Mucosa of descending colon (tissue), 1 donor: ENCODE measurements around the genes POLR2I, ZNF529 and ZNF607.

- PRO-cap: no peak
These were observed 11.5 kb upstream of the HCST start for GRCh38 chr19:35890720-35891429.

DNA sequence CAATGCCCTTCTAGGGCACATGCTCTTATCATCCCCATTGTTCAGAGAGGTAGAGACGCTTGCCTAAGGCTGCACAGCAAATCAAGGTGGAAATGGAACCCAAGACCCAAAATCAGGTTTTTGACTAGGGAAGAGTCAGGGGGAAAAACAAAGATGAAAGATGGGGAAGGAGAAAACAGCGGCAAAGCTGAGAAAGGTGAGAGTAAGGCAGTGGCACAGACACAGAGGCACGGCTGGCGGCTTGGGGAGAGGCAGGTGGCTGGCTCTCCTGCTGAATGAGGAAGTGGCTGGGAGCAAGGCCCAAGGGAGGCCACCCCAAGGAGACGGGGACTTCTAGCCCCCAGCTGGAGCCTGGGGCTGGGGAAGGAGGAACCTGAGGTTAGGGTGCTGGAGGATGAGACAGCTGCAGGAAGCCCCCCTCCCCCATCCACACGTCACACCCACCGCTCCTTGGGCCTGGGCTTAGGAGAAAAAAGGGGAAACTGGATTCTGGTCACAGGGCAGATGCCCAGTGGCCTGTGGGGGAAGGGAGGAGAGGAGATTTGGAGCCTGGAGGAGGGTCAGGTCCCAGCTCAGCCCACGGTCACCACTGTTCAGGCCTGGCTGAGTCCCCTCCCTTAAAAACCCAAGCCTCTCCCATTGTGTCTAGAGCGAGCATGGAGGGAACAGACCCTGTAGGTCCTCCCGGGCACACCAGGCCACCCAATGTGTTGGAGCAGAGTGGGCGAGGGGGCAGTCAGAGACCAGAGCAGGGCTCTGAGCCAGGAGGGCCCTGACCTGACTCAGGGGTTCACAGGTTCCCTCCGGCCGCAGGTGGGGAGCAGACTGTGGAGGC, 1.2 kb upstream of the TYROBP start:
- PRO-cap: bidirectional peak, plus-strand start at position 589 of the sequence, minus-strand start at position 277 of the sequence; unidirectional peak, plus-strand start at position 642 of the sequence

DNA sequence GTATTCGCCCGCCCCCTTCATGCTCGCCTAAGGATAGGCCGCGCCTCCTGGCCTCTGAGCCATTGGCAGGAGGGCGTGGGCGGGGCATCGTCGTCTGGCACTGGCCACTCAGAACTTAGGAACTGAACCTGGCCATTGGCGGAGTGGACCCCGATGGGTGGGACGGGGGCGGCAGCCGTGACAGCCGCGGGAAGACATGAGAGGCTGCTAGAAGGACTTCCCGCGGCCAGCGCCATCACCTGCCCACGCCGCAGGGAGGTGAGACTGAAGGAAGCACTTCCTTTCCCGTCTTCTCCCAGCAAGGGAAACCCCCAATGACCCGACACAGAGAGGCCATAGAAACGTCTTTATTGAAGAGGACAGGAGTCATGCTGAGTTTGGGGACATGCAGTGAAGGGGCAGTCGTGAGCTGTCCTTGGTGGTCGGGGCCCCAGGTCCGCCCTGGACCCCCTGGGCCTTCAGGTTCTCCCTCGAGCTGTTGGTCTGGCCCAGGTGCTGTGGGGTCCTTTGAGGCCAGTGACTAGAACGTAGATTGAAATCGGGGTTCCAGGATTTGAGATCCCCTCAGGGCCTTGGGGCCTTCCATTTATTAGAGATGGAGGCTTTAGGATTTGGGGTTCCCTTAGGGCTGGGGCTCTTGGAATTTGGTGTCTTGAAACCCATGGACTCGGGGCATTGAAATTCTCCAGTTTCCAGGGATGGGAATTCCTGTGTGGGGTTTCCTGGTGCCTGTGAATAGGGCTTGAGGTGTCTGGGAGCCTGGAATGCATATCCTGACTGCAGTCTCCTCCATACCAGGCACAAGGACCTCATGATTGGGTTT, 527 bp upstream of the ALKBH6 start:
- PRO-cap: bidirectional peak, plus-strand start at position 210 of the sequence, minus-strand start outside the sequence

DNA sequence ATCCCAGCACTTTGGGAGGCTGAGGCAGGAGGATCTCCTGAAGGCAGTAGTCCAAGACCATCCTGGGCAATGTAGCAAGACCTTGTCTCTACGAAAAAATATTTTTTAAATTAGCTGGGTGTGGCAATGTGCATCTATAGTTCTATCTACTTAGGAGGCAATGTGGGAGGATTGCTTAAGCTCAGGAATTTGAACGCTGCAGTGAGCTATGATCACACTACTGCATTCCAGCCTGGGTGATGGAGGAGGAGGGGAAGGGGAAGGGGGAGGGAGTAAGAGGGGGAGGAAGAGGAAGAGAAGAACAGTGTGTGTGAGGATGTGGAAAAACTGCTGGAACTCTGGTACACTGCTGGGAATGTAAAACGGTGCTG, 9.1 kb upstream of the CLIP3 start:
- PRO-cap: no peak

- PRO-cap: no peak
These were observed 10.6 kb upstream of the OVOL3 start for GRCh38 chr19:36100075-36100962.

DNA sequence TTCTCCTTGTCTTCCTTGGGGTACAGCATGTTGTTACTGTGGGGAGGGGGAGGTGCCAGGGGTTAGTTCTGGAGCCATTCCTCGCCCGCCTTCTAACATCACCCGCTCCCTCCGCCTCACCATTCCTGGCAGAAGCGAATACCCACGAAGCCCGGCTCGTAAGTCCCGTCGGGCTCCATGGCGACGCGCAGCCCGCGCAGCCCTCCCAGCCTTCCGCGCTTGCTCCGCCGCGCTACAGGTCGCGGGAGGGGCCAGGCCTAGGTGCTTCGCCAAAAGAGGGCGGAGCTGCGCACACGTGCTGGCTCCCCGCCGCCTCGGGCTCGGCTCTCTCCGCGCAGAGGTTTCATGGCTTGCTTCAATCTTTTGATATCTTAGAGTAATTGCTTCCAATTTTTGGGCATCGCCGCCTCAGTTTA, at the start of gene POLR2I:
TSS of gene POLR2I (minus strand) at position 198 of the 416 bp plus-strand sequence.
- PRO-cap: bidirectional peak, plus-strand start at position 264 of the sequence, minus-strand start at position 214 of the sequence

DNA sequence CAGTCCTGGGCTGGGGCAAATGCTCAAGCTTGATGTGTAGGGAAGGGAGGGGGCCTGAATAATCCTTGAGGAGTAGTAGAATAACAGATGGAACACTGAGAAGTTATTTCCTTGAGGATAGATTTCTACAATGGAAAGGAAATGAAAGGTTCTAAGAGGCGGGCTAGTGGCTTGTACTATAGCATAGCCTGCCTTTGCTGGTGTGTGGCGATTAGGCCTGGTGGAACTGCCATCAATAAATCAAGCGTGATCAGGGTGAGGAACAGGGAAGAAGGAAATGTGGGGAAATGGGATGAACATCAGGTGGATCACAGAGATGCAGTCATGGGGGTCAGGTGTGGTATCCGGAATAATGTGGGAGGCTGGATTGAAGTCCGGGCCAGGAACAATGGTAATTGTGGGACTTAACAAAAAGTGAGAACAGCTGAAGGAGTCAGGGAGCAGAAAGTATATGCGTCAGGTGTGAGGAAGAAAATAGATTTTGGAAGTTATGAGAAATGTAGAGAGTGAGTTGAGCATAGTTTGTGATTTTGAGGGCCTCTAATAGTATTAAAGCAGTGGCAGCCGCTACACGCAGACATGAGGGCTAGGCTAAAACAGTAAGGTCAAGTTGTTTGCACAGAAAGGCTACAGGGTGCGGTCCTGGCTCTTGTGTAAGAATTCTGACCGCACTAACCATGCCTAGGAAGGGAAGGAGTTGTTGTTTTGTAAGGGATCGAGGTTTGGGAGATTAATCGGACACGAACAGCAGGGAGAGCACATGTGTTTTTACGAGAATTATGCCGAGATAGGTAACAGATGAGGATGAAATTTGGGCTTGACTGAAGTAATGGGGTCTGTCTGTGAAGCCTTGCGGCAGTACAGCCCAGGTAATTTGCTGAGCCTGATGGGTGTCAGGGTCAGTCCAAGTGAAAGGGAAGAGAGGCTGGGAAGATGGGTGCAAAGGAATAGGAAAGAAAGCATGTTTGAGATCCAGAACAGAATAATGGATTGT, 5.0 kb upstream of the COX7A1 start:
- PRO-cap: no peak

- PRO-cap: no peak
These were observed 6.2 kb upstream of the COX7A1 start for GRCh38 chr19:36158309-36158921.

GRCh38 chr19:36159248-36160319, 7.3 kb upstream of the COX7A1 start:
- PRO-cap: no peak

- PRO-cap: no peak
These were observed 1.2 kb downstream of the ZNF146 start for GRCh38 chr19:36215924-36216597.

- PRO-cap: no peak
These were observed 56.9 kb downstream of the ZNF146 start for GRCh38 chr19:36271683-36272269.

DNA sequence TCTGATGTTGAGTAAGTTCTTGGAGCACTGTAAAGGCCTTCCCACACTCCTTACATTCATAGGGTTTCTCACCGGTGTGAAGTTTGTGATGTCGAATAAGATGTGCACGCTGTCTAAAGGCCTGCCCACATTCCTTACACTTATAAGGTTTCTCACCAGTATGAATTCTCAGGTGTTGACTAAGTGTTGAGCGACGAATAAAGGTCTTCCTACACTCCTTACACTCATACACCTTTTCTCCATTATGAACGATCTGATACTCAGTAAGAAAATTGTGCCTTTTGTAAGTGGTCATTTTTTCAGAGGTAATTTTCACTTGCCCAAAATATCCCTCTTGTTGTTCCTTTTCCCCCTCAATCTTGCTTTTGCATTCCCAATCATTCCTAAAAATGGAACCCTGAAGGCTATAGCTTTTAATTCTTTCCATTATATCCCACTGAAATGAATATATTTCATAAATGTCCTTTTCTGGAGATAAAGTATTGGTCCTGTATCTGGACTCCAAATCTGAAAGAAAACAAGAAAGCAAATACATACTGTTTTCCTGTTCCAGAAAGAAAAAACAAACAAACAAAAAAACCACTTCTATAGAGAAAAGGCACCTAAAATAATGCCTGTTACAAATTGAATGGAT, 37.8 kb downstream of the ZFP14 start:
- PRO-cap: no peak

DNA sequence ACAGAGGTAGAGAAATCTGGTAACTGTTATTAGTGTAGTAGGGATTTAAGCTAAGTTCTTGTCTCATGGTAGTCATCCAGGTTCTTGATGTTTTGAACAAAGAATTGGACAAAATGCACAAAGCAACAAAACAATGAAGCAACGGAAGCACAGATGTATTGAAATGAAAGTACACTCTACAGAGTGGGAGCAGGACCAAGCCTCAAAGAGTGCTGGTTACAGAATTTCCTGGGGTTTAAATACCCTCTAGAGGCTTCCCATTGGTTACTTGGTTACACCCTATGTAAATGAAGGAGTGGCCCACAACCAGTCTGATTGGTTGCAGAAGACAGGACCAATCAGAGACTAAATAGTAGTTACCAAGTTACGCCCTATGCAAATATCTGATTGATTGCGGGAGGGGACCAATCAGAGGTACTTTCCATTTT, 5.3 kb upstream of the ZFP82 start:
- PRO-cap: no peak

- PRO-cap: unidirectional peak, plus-strand start at chr19:36573049; bidirectional peak, plus-strand start at chr19:36573369, minus-strand start at chr19:36573278
These were observed at the start of gene ZNF529 for GRCh38 chr19:36572548-36573916. Gene ZNF529 (minus strand): TSS chr19:36573292.

DNA sequence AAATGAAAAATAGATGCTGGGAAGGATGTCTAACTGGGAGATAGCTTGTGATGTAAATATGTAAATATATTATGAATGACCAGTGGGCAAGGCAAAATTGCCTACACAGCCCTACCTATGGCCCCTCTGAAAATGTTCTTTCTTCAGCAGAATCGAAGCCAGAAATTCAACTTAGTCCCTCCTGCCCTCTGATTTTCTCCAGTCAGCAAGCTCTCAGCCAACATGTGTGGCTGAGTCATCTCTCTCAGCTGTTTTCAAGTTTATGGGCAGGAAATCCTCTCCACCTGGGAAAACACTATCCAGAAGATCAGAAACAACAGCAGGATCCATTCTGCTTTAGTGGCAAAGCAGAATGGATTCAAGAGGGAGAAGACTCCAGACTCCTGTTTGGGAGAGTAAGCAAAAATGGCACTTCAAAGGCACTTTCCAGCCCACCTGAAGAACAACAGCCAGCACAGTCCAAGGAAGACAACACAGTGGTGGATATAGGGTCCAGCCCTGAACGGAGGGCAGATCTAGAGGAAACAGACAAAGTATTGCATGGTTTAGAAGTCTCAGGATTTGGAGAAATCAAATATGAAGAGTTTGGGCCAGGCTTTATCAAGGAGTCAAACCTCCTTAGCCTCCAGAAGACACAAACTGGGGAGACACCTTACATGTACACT, 8.8 kb upstream of the ZNF527 start:
- PRO-cap: no peak

GRCh38 chr19:37718858-37720218, at the start of gene ZNF607:
Gene ZNF607 (minus strand): TSS chr19:37719761.
- PRO-cap: unidirectional peak, minus-strand start at chr19:37719734

GRCh38 chr19:37817081-37817996, 38.0 kb upstream of the ZNF573 start:
- PRO-cap: no peak

DNA sequence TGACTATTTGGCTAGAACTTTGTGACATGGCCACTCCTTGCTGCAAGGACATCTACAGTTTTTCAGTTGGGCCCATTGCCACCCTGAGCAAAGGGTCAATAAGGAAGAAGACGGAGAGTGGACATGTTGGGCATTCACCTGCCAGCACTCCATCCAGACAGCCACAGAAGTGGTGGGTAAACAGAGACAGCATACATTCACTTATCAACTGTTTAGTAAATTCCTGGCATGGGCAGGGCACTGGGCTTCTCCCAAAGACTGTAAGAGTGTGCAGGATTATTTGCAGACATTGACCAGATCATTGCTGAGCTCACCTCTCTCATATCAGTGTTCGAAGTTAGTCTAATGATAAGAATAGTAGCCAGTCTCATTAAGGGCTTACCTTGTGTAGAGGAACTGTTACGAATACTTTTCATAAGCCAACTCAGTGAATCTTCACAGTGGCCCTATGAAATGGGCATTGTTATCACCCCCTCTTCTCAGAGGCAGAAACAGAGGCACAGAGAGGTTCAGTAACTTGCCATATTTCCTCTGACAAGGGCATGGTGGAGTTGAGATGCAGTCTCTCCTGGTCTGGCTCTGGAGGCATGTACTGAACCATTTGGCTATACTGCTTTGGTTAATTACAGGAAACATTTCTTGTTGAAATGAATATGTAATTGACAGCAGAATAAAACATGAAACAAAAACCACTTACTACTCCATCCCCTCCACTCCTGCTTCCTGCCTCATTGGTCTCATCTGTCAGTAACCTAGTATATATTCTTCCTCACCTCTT, 29.4 kb downstream of the SIPA1L3 start:
- PRO-cap: bidirectional peak, plus-strand start at position 290 of the sequence, minus-strand start at position 165 of the sequence

- PRO-cap: no peak
These were observed 73.5 kb downstream of the SIPA1L3 start for GRCh38 chr19:37980379-37980984.

DNA sequence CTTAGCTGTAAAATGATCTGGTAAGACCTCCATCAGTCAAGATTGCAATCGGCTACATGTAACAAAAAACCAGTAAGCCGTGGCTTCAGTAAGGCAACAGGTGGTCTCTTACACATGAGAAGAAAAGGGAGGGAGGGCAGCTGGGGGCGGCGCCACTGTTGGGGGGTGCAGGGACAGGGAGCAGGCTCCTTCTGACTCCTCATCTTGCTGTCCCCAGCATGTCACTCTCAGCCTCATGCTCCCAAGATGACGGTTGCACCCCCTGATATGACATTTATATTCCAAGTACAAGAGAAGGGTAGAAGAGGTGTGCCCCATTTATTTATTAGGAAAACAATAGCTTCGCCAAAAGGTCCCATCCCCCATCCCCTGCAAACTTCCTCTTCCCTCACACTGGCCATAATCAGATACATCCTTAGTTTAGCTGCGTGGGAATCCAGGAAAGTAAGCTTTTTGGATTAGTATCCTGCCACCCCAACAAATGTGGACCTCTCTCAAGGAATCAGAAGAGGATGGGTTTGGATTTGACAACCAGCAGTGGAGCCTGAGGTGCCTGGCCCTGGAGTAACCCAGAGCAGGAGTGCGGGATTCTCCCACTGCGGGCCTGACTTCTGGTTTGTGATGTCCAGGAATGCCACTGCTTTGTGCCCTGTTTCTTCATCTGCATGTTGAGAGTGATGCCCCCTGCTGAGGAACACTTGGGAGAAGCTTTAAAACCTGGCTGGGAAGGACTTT, 148.3 kb downstream of the SIPA1L3 start:
- PRO-cap: no peak